Lung (tissue), 4 donors: Measurements from ENCODE around the genes LZTFL1, CCR9 and LTF.

- PRO-cap, result no peak
- RAMPAGE, long total RNA, result no peak
- RRBS, result no CpG with 5 or more reads among the region's 5 CpGs
Measured at GRCh38 chr3:44885495-44885842, 11.1 kb downstream of the TGM4 start.

- PRO-cap, result no peak
- RAMPAGE, long total RNA, result no peak
- RRBS, result no CpG with 5 or more reads among the region's 11 CpGs
Measured at GRCh38 chr3:45000625-45001384, 24.8 kb downstream of the EXOSC7 start.

GRCh38 chr3:45043568-45044038 is 17.5 kb downstream of the CLEC3B start:
- PRO-cap, result no peak
- RAMPAGE, long total RNA, result no peak
- RRBS, result no CpG with 5 or more reads among the region's 6 CpGs

- PRO-cap, result no peak
- RAMPAGE, long total RNA, result no peak
- RRBS, result no CpG with 5 or more reads among the region's 7 CpGs
Measured at GRCh38 chr3:45045341-45045791, 19.3 kb downstream of the CLEC3B start.

DNA sequence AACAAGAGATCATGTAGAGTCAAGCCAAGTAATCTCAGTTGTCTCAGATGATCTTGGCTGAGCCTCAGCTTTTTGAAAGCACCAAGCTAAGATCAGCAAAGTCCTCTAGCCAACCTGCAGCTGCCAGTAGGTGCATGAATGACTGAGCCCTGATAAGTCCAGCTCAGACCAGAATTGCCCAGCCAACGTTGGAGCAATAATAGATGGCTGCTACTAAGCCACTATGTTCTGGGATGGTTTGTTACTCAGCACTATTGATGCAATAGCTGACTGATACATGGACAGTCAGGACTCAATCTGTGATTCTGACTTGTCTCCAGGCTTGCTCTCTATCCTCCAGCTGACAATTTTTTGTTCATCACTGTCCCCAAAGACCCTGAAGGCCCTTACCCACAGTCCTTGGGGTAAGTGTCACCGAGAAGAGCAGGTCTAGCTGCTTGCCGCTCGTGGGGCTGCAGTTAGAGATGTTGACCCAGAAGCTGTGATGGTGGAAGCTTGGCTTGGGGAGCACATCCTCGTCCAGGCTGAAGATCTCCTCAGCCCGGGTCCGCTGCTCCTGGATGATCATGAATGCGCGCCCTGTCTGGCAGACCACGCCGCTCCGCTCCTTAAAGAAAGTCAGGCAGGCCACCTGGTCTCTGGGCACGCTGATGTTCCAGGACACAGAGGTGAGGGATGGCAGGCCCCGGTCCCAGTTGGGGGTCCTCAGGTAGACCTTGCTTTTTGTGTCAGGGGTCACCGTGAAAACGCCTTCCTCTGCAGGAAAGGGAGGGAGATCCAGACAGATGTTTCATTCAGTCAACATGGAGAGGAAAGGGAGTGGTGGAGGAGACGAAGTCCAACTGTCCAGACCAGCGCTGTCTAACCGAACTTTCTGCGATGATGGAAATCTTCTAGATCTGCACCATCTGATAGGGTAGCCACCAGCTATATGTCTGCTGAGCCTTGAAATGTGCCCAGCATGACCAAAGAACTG is 55.1 kb downstream of the CDCP1 start:
- PRO-cap, result no peak
- RAMPAGE, long total RNA, result no peak
- RRBS, result no CpG with 5 or more reads among the region's 20 CpGs

- PRO-cap, result no peak
- RAMPAGE, long total RNA, result no peak
- RRBS, result no CpG with 5 or more reads among the region's 3 CpGs
Measured at GRCh38 chr3:45125353-45125816, 20.8 kb downstream of the CDCP1 start.

- PRO-cap, result no peak
- RAMPAGE, long total RNA, result no peak
- RRBS, result no CpG with 5 or more reads among the region's 4 CpGs
Measured at GRCh38 chr3:45138783-45139422, 7.3 kb downstream of the CDCP1 start.

GRCh38 chr3:45166647-45167936 is 20.9 kb upstream of the CDCP1 start:
- PRO-cap, result no peak
- RAMPAGE, long total RNA, result no peak
- RRBS, result no CpG with 5 or more reads among the region's 24 CpGs

DNA sequence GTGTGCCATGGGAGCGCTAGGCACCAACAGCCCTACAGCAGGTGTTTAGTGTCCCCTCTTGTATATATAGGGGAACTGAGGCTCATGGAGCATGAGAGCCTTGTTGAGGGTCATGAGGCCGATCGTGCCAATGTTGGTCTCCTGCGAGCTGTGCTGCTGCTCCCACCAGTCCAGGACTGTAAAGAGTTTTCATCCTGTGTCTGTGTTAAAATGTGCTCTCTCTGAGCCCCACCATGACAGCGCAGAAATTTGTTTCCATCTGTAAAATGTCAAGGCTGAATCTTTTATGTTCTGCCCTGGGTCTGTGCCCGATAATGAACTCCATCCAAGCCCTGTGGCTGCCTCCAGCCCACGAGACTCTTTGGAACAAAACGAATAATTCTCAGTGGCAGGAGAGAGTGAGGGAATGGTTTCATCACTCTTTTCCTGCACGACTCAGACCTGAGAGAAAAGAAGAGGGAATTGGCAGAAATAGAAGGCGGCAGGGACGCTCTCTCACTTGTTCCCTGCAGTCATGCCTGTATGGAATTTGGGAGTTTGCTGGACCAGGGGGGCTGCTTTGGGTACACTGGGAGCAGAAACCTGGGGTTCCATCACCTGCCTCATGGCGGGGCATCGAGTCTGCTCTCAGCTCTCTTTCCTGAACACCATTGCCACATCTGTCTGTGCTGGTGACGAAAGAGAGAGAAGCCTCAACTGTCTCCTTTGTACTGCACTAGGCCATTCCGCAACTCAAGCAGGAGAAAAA is 14.3 kb downstream of the TMEM158 start:
- PRO-cap, result no peak
- RAMPAGE, long total RNA, result no peak
- RRBS, result no CpG with 5 or more reads among the region's 15 CpGs

DNA sequence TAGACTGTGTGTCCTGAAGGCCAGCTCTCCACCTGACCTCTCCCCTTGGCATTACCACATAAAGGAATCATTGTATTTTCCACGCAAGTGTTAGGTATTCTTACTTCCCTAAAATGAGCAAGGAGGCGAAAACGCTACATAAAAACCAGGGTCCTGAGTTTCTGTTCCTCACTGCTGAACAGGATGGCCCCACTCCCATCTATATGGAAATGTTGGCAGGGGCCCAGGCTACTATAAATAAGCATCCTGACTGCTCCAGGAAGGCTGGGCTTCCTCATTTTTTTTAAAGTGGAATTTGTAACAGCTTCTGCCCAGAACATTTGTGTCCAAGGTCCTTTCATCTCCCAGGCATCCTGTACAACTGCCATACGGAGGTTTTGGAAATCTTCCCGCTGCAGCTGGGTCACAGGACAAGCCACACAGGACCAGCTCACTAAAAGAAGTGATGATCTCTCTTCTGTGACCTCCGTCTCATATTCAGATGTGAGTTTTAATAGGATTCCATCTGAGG is 56.5 kb upstream of the LIMD1 start:
- PRO-cap, result no peak
- RAMPAGE, long total RNA, result no peak
- RRBS, result no CpG with 5 or more reads among the region's 6 CpGs

- PRO-cap, result no peak
- RAMPAGE, long total RNA, result no peak
- RRBS, result no CpG with 5 or more reads among the region's 7 CpGs
Measured at GRCh38 chr3:45566120-45566612, 28.4 kb upstream of the LIMD1 start.

GRCh38 chr3:45683354-45684017 is 5.7 kb upstream of the SACM1L start:
- PRO-cap, result no peak
- RAMPAGE, long total RNA, result no peak
- RRBS, result 83% methylated on average over 1 of the region's 10 CpGs

DNA sequence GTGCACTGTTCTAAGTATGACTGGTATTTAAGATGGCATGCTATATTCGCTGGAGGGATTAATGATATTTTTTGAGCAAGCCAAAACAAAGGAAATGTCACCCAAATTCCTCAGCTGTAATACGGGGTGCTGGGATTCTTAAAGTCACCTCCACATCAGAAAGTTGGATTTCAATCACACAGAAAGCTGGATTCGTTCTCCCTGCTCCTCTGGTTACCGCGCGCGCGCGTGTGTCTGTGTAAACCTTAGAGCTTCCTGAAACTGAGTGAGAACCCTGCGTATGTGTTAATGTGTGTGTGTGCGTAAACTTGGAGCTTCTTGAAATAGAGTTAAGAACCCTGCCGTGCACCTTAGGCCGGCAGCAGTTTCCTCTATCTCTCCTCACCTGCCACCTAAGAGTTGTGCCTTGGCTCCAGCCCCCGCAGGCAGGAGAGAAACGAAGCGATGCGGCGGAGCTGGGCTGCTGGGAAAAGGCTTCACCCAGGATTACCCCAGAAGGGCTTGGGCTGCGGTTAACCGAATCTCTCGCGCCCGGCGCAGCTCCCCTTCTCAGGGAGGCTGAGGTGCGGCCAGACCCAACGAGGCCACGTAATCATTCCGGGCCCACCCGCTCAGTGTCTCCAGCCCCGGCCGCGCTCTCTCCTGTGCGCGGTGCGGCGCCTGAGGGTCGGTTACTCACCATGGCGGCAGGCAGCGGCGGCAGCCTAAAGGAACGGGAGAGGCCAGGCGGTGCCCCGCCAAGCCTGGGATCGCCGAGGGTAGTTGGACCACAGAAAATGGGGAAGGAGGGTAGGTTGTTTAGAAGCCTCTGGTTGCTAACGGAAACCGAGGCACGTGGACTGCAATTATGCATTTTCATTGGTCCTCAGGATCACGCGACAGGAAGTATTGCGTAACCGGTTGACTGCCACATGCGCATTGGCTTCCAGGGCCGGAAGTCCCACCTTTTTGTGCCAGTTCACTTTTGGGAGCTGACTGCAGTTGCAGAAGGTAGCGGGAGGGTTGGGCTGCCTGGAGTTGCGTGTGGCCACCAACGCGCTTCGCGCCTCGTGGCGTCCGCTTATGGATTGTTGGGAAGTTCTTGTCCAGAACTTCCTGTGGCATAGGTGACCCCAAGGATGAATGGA is at the start of gene LZTFL1:
LZTFL1 (minus strand) TSS at position 810 of the 1,127 bp plus-strand sequence.
- PRO-cap, result bidirectional peak, plus-strand start at position 986 of the sequence, minus-strand start at position 754 of the sequence
- RAMPAGE, long total RNA, result start-site peak on the minus strand centred at position 793 of the sequence, 79 bp wide, 226 and 56 reads in 2 replicates
- RRBS, result under 1% methylated on average over 6 of the region's 63 CpGs

GRCh38 chr3:45886001-45886798 is at the start of gene CCR9:
Gene CCR9, plus strand, starts transcription at chr3:45886543.
- PRO-cap, result no peak
- RAMPAGE, long total RNA, result no peak
- RRBS, result no CpG with 5 or more reads among the region's 9 CpGs

DNA sequence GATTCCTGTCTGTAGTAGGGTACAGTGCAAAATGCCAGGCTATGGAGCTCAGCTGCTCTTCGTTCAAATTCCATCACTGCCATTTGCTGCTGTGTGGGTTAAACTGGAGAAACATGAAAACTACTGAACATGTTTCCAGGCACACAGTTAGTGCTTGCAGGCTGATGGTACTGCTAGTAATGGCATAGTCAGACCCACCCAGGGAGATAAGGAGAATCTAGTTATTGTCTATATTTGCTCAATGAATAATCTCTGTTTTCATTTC is 284 bp downstream of the CXCR6 start:
- PRO-cap, result no peak
- RAMPAGE, long total RNA, result no peak
- RRBS, result no CpG with 5 or more reads among the region's 1 CpG

GRCh38 chr3:45966063-45967253 is 23.2 kb downstream of the CXCR6 start:
- PRO-cap, result no peak
- RAMPAGE, long total RNA, result no peak
- RRBS, result no CpG with 5 or more reads among the region's 27 CpGs

DNA sequence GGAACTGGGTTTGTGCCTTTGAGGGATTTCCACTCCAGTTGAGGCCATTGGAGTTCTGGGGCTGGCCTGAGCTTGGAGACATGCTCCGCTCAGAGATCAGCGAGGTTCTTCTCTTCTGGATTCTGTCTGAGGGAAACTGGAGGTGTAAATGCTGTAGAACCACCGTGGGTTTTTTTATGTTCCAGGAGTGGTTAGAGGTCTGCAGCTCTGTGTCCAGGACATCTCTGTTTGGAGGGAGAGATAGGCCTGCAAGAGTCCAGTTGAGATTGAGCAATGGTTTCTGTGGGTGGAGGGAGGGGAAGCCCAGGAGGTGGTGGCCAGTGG is 9.7 kb downstream of the XCR1 start:
- PRO-cap, result no peak
- RAMPAGE, long total RNA, result no peak
- RRBS, result no CpG with 5 or more reads among the region's 3 CpGs

DNA sequence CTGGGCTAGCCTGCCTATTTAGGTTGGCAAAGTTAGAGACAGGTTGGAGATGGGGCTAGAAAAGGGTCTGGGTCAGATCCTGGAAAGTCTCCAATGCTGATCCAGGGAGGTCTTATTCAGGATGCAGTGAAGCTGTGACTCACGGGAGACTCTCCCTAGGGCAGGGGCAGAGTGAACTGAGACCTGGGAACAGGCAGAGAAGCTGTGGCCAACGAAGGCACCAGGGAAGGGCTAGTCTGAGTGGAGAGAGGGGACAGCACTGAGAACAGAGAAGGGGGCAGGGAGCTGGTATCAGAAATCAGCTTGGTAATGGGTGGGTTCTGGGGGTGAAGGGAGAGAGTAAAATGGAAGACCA is 2.2 kb downstream of the LTF start:
- PRO-cap, result no peak
- RAMPAGE, long total RNA, result no peak
- RRBS, result no CpG with 5 or more reads among the region's 2 CpGs

GRCh38 chr3:46464730-46465340 is at the start of gene LTF:
Gene LTF, minus strand, starts transcription at chr3:46464905.
- PRO-cap, result no peak
- RAMPAGE, long total RNA, result no peak
- RRBS, result 13% methylated on average over 1 of the region's 25 CpGs

- PRO-cap, result no peak
- RAMPAGE, long total RNA, result no peak
- RRBS, result no CpG with 5 or more reads among the region's 14 CpGs
Measured at GRCh38 chr3:46490713-46491667, 6.8 kb upstream of the RTP3 start.